Peyer's patch (tissue), 4 donors: ENCODE measurements around a stretch of chr1.

GRCh38 chr1:8040306-8041037, 14.4 kb upstream of the ERRFI1 start:
- PRO-cap: no peak
- RAMPAGE, long total RNA, 4 experiments: no peak in any of the 4 experiments

- PRO-cap: no peak
- RAMPAGE, long total RNA, 4 experiments: no peak in any of the 4 experiments
Measured at GRCh38 chr1:8077898-8078976, 52.1 kb upstream of the ERRFI1 start.

DNA sequence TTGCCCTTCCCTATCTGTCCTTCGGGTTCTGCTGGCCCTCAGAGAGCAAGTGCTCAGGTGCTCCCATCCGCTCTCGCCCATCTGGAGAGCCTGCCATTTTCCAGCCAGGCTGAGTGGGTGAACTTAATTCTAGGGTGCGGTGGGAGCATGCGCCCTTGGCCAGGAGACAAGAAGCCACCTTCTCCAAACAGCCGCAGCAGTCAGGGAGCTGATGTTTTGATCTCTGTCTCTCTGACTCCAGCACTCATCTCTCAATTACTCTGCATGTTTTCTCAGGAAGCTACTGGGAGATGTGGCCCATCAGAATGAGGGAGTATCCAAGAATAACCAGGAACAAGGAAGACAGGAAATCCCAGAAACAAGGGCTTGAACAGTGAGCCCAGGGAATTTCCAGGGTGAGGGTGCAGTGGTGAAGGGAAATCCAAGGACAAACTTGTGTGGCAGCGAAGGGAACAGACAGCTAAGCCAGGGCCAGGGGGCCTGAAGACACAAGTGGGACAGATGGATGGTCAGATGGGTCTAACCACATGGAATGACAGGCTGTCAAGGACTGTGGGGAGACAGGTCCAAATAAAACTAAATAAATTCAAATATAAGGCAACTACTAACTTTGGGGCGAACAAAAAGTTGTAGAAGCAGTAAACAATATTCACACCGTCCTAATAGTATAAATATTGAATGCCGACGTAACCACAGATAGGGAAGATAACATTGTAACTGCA, 121.8 kb upstream of the ERRFI1 start:
- PRO-cap: no peak
- RAMPAGE, long total RNA, 4 experiments: no peak in any of the 4 experiments

- PRO-cap: no peak
- RAMPAGE, long total RNA, 4 experiments: no peak in any of the 4 experiments
Measured at GRCh38 chr1:8347610-8348149, 29.8 kb downstream of the SLC45A1 start.

DNA sequence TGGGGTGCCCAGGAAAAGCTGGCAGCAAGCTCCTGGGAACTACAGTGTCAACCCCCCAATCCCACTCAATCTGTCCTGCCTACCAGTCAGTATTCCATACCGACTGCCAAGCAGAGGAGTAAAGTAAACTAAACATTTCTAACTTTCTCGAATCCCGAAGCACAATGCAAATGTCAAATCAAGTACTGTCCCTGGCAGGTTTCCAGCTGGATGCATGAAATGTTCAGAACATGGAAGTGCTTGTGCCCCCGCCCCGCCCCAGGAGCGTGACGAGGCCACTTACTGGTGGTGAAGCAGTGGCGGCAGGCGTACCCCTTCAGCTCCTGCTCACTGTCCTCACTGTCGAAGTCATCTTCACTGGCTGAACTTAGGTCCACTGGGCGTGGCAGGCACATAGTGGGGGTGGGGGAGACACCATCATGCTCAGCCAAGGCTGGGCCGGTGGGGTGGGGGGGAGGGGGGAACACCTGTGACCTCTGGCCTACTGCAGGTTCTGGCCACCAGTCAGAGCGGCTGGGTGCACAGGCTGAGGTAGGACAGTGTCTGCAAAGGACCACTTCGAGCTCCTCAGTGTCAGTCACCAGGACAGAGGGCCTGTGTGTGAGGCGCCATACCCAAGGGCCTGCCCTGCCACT, 46.7 kb downstream of the SLC45A1 start:
- PRO-cap: no peak
- RAMPAGE, long total RNA, 4 experiments: no peak in any of the 4 experiments

GRCh38 chr1:8370479-8370884, 52.6 kb downstream of the SLC45A1 start:
- PRO-cap: no peak
- RAMPAGE, long total RNA, 4 experiments: no peak in any of the 4 experiments

DNA sequence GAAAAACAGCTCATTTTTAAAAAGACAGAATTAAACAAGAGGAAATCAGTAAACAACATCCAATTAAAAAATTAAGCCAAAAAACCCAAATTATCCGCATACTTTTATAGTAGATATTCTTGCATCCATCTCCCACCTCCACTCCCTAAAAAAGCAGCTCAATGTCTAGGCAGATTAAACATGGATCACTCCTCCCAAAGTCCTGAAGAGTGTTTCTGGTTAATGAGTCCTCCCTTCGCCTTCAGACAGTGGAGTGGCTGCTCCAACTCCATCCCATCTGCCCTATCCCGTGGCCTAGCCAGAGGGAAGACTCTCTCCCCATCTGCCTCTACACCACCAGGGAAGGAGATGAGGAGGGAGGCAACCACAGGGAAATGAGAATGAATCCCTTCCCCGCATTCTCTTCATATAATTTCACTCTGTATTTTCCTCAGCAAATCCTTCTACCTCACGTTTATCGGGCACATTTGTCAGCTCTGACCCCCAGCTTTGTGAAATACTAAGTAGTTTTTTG, 103.8 kb downstream of the SLC45A1 start:
- PRO-cap: bidirectional peak, plus-strand start at position 339 of the sequence, minus-strand start at position 279 of the sequence
- RAMPAGE, long total RNA, 4 experiments: no peak in any of the 4 experiments

- PRO-cap: no peak
- RAMPAGE, long total RNA, 4 experiments: no peak in any of the 4 experiments
Measured at GRCh38 chr1:8452042-8452480, 134.1 kb downstream of the SLC45A1 start.

DNA sequence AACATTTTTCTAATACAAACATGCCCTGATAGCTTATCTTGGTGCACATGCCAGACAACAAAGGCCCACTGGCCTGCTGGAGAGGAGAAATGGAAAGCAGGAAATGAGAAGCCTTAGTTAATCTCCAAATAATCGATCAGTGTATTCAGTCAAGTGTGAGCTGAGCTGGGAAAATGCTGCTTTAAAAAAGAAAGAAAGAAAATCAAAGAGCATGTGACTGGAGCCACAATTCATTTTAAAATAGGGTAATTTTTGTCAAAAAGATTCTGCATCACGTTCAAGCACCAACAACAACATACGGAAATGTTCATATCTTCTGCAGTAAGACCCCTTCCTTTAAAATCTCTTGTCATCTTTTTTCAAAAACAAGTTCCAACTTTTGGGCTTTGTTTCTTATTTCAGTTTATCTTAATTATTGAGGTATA, 245.7 kb downstream of the RERE start:
- PRO-cap: no peak
- RAMPAGE, long total RNA, 4 experiments: no peak in any of the 4 experiments

DNA sequence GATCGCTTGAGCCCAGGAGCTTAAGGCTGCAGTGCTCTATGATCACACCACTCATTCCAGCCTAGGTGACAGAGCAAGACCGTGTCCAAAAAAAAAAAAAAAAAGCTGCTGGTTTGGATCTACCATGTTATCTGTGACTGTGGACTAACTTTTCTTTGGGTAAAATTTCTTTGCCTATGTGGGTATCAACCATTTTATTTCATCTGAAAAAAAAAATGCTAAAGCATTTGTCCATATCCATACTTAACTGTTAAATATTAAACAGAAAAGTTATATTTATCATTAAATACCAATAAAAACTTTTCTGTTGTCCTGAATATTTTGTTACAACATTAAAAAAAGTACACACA, 222.4 kb downstream of the RERE start:
- PRO-cap: unidirectional peak, plus-strand start at position 94 of the sequence
- RAMPAGE, long total RNA, 4 experiments: no peak in any of the 4 experiments

- PRO-cap: no peak
- RAMPAGE, long total RNA, 4 experiments: no peak in any of the 4 experiments
Measured at GRCh38 chr1:8660117-8660847, 157.2 kb downstream of the RERE start.

DNA sequence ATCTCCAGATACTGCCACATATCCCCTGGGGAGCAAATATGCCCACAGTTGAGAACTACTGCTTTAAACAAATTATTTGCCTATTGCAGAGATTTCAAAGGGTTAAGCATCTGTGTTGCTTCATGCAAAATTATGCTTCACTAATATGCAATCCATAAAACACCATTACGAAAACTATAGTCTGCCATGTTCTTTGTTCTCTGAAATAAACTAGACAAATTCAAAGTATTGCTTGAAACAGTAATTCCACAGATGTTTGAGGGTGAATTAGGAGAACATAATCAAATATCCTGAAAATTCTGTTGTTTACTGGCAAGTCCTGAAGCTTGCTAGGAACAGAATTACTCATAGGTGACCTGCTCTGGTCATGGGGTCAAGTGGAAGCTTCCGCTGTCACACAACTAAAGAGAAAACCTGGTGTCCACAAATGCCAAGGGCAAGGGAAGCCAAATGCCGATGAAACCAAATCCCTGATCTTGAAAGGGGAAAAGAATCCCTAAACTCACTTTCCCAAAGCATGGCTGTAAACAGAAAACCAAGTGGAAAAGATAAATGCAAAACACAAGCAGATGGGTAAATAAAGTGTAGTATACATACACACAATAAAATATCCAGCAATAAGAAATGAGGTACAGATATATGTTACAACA, 149.3 kb downstream of the RERE start:
- PRO-cap: no peak
- RAMPAGE, long total RNA, 4 experiments: no peak in any of the 4 experiments

DNA sequence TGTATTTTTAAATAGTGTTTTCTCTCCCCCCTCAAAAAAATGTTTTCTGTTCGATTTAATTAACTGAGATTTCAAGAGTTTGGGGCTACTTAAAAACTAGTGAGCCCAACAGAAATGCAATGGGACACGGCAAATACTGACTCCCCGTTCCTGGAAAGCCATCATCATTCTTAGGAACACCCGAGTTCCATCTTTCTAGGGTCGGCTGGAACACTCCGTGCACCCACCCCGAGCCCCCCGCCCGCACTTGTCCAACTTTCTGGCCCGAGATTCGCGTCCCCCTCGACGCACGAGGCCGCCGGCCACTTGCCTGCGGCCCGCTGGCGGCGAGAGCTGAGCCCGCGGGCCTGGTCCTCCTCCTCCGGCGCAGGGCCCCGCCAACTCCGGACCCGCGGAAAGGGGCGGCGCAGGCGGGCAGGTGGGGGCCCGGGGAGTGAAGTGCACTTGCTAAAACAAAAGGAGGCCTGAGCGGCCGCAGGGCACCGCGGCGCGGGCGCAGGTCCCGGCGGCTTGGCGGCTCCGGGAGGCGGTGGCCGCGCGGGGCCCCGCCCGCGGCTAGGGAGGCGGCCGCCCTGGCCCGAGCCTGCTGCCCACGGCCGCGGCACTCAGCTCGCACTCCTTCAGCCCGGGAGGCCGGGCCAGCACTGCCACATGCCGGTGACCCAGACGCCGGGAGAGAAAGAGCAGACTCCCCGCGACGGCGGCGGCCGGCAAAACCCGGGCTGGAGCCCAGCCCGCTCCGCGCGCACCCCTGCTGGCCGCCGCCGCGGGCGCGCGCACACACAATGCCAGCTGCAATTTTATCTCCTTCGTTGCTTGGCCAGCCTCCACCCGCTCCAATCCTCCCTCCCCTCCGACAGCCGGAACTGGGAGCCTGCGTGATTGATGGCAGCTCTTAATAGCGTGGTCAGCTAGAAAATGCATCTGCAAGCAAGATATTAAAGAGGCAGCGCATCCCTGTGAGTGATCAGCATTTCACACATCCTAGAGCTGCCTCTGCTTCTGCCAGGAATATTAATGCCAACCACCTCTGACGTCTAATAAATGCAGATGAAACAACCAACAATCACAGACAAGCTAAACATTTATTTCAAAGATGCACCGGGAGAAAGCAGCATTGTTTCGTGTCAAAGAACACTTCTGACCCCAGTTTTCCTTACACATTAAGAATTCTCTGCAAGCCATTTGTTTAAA, 114.3 kb downstream of the RERE start:
- PRO-cap: bidirectional peak, plus-strand start at position 455 of the sequence, minus-strand start at position 322 of the sequence; bidirectional peak, plus-strand start at position 615 of the sequence, minus-strand start at position 646 of the sequence
- RAMPAGE, long total RNA, 4 experiments: start-site peak on the minus strand in 1 of 4 experiments, centred at position 435 of the sequence, 63 reads per replicate

- PRO-cap: no peak
- RAMPAGE, long total RNA, 4 experiments: start-site peak on the minus strand in 2 of 4 experiments, at chr1:8874848-8874911 at its widest, 17 to 133 reads per replicate
Measured at GRCh38 chr1:8874794-8876011, 3.3 kb downstream of the ENO1 start.

DNA sequence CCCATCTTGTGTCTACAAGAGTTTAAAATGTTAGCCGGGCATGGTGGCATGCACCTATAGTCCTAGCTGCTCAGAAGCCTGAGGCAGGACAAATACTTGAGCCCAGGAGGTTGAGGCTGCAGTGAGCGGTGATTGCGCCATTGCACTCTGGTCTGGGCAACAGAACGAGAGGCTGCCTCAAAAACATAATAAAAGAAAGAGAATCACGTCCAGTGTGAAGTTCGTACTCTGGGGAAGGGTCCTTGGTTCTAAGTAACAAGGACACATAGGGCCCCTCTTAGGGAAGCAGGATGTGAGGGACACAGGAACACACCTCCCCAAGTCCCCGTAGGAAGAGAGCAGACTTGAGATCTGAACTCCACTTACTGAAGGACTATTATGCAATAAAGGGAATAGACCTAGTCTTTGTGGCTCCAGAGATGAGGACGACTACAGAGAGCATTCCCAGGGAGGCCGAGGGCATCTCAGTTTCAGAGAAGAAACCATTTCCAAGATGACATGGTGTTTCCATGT, 10.7 kb upstream of the ENO1 start:
- PRO-cap: no peak
- RAMPAGE, long total RNA, 4 experiments: no peak in any of the 4 experiments

- PRO-cap: no peak
- RAMPAGE, long total RNA, 4 experiments: no peak in any of the 4 experiments
Measured at GRCh38 chr1:8889837-8890372, 11.4 kb upstream of the ENO1 start.

DNA sequence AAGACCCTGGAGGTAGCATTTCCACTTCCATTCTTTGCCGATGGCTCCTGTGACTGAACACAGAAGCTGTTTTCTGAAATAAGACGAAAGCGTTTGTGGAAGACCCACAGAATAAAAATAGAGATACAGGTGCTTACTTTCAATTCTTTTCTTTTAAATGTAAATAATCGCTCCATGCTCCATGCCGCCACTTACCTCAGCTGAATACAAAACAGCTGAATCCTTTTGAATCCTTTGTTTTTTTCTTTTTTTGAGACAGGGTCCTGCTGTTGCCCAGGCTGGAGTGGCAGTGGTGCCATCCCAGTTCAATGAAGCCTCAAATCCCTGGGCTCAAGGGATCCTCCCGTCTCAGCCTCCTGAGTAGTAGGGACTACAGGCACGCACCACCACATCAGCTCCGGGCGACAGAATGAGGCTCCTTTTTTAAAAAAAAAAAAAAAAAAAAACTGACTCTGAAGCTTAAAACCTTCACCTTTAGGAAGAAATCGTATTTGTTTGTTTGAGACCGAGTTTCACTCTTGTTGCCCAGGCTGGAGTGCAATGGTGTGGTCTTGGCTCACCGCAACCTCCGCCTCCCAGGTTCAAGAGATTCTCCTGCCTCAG, 26.1 kb downstream of the GPR157 start:
- PRO-cap: no peak
- RAMPAGE, long total RNA, 4 experiments: start-site peak on the minus strand in 1 of 4 experiments, centred at position 404 of the sequence, 21 reads per replicate

DNA sequence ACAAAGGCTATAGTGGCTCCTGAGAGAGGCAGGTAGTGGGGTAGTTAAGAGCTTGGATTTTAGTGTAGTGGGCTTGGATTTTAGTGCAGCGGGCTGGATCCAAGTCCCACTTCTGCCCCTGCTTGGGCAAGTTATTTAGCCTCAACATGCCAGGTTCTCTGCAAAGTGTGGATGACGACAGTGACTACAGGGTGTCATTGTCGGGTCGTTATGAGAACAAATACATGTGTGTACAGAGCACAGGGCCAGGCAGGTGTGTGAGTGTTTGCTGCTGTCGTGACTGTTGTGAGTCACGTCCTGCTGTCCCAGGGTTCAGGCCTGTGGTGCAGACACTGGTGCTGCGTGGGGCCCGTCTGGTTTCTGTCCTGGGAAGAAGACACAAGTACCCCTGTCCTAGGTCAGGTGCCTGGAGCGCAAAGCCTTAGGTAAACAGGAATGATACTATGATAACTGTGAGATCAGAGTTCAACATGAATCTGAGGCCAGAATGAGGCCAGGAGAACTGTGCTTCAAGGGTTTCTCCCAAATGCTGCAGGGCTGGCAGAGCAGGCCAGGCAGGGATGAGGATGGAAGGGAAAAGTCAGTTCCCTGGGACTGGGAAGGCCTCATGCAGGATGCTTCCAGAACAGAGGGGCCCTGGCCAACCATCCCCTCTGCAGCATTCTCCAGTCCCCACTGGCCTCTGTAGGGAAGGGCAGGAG, 15.9 kb downstream of the GPR157 start:
- PRO-cap: no peak
- RAMPAGE, long total RNA, 4 experiments: no peak in any of the 4 experiments

- PRO-cap: no peak
- RAMPAGE, long total RNA, 4 experiments: no peak in any of the 4 experiments
Measured at GRCh38 chr1:9159054-9159436, 30.1 kb upstream of the GPR157 start.

- PRO-cap: bidirectional peak, plus-strand start at chr1:9234774, minus-strand start at chr1:9234578
- RAMPAGE, long total RNA, 4 experiments: no peak in any of the 4 experiments
Measured at GRCh38 chr1:9234150-9234705, 346 bp upstream of the H6PD start.